SEM (cell line): Measurements from ENCODE around the genes GOLIM4 and GPR160.

DNA sequence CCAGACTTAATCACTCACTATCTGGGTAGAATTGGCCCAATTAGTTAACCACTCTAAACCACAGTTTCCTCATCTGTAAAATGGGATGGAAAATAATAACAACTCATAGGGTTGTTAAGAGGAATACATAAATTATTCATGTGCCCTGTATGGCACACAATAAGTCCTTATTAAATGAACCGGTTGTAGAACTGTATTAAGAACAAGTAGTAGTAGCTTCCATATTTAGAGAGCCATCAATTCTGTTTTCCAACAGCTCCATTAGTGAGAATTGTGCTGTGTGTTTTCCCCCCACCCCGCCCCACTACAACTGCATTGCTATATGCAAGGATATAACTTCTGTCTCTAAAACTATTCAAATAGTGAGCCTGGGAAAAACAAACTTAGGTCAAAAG is 138.8 kb downstream of the SERPINI1 start:
- PRO-cap, result no peak

- PRO-cap, result no peak
Measured at GRCh38 chr3:168010144-168011127, 85.3 kb downstream of the GOLIM4 start.

GRCh38 chr3:168023398-168023710 is 72.4 kb downstream of the GOLIM4 start:
- PRO-cap, result no peak

DNA sequence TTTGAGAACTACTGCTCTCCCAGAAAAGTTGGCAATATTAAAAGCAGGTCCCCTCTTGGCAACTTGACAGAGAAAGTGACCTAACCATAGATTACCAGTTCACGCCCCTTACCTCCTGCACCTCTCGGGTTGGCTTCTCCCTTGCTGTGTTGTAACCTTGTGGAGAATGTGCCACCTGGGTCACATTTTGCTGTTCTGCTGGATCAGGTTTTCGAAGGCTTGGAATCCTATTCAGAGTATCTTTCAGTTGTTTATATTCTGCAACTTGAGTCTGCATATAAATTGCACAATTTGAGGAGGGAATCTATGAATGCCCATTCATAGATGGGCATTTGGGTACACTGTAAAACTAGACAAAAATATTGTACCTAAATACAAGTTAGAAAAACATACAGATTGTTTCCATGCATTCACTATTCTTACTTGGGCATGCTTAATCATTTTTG is 59.0 kb downstream of the GOLIM4 start:
- PRO-cap, result no peak

- PRO-cap, result bidirectional peak, plus-strand start at chr3:168095167, minus-strand start at chr3:168095162; bidirectional peak, plus-strand start at chr3:168095357, minus-strand start at chr3:168095390; bidirectional peak, plus-strand start at chr3:168096078, minus-strand start at chr3:168095629
Measured at GRCh38 chr3:168095078-168095972, at the start of gene GOLIM4. TSS of gene GOLIM4 (minus strand) at chr3:168095924.

DNA sequence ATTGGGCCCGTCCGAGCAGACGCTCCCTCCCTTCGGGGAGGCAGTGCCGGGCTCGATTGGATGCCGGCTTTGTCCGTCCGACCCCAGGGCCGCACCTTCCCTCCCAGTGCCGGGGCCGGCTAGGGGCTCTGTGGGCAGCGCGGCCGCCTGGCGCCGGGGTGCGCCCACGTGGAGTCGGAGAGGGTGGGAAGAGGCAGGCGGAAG is 151 bp upstream of the GOLIM4 start:
- PRO-cap, result bidirectional peak, plus-strand start at position 106 of the sequence, minus-strand start outside the sequence

- PRO-cap, result no peak
Measured at GRCh38 chr3:168570856-168571244, 475.1 kb upstream of the GOLIM4 start.

GRCh38 chr3:169133570-169134336 is 529.8 kb downstream of the MECOM start:
- PRO-cap, result no peak

- PRO-cap, result no peak
Measured at GRCh38 chr3:169241962-169242861, 421.3 kb downstream of the MECOM start.

- PRO-cap, result no peak
Measured at GRCh38 chr3:169244026-169244851, 419.3 kb downstream of the MECOM start.

GRCh38 chr3:169666346-169667207 is 3.1 kb upstream of the MECOM start:
- PRO-cap, result no peak

DNA sequence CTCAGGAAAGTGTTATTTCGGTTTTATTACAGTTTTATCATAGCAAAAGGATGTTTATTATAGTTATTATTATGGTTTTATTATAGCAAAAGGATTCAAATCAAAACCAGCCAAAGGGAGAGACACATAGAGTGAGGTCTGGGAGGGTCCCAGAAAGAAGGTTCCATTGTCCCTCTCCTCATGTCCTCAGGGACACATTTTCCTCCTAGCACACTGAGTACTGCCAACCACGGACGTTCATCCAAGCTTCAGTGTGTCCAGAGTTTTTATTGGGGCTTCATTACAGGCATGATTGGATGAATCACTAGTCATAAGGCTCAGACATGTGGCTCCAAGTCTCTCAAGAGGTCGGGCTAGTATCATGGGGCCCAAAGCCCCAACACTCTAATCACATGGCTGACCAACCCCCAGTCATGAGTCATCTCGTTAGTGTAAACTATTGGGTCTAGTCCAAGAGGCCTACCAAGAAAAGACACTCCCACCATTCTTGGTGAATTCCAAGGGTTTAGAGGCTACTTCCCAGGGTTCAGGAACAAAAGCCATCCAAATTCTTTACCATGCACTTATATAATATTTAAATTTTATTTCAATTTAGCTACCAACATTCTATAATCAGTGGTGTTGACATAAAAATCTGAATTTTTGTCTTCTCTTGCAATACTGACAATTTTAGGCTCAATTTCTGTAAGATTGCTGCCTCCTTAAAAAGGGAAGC is 8.9 kb downstream of the ACTRT3 start:
- PRO-cap, result no peak

DNA sequence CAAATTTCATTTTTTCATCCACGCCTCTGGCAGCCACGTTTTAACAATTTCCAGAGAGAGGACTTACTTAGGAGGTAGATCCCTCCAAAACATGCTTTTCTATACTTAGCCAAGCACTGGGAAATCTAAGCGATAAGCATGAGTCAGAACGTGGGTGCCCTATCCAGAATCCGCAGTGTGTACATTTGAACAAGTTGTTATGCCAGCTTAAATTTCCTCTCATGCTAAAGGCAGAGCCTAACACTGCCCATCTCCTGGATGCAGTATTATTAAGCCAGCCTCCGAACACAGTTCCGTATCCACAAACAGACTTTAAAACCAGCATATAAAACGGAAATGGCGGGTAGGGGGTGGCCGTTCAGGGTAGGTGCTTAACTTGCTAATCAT is 1.1 kb upstream of the LRRIQ4 start:
- PRO-cap, result no peak

DNA sequence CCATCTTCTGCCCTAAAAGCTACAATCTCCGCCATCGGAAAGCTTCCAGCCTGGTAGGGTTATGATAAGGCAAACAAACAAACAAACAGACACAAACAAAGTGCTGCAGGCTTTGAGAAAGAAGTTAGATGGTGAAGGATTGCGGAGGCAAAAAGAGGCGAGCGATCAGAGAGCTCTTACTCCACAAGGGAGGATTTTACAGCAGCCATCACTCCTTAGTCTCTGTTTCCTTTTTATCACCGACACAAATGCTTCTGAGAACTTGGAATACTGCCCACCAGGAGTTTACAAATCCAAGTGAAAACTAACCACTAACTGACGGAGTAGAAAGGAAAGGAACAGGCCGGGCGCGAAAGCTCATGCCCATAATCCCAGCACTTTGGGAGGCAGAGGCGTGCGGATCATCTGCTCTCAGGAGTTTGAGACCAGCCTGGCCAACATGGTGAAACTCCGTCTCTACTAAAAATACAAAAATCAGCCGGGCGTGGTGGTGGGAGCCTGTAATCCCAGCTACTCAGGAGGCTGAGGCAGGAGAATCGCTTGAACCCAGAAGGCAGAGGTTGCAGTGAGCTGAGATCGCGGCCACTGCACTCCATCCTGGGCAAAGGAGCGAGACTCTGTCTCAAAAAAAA is 35.5 kb upstream of the GPR160 start:
- PRO-cap, result no peak

GRCh38 chr3:170007141-170007340 is 30.8 kb upstream of the GPR160 start:
- PRO-cap, result no peak

DNA sequence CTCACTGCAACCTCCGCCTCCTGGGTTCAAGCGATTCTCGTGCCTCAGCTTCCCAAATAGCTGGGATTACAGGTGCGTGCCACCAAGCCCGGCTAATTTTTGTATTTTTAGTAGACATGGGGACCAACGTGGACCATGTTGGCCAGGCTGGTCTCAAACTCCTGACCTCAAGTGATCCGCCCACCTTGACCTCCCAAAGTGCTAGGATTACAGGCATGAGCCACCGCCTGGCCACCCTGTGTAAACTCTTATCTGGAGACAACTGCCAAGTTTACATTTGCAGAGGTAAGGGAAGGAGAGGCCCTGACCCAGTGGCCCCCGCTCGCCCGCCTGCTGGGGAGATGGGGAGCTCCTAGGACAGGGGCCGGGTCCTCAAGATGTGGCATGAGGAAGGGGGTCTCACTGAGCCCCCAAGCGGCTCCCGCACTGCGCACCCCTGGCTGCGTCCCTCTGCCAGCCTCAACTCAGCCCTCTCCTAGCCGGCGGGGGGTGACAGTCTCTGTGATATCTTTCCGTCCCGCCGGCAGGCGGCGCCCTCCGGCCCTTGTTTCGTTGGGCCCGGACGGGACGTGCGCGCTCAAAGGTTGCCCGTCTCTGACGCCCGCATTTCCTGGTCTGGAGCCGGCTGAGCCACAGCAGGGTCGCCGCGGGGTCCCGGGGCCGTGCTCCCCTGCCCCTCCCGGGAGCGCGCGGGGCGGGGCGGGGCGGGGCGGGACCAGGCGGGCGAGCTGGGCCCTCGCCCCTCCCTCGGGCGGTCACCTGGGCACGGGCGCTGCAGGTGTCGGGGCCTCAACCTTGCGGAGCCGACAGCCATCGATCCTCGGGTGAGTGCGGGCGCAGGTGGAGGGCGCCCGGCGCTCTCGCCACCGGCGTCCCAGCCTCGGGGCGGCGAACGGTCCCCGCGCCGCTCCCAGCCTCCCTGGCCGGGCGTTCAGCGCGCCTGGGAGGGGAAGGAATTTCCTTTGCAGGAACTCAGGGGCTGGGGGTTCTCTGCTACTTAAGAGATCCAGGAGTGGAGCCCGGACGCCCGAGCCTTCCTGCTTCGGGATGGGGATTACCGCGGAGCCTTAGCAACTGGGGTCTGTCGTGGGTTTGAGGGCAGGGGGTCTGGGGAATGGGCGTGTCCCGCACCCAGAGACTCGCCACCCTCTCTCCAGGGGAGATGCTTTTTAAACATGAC is at the start of gene GPR160:
TSS of gene GPR160 (plus strand) at position 604 of the 1,180 bp plus-strand sequence.
- PRO-cap, result unidirectional peak, plus-strand start at position 607 of the sequence

DNA sequence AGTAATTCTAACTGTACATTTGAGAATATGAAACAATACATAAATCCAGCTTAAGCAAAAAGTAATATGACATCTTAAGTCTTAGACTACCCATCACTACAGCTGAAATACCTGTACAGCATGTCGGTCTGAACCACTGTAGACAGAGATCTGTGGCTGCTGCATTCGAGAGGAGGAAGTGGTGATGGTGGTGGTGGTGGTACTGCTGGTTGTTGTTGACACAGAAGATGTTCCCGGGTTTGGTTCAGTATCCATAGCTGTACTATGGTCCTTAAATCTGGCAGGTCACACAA is 2.9 kb downstream of the PHC3 start:
- PRO-cap, result no peak

GRCh38 chr3:170643080-170643762 is 57.3 kb upstream of the SLC7A14 start:
- PRO-cap, result no peak

GRCh38 chr3:170778615-170779027 is 91.4 kb downstream of the RPL22L1 start:
- PRO-cap, result no peak

DNA sequence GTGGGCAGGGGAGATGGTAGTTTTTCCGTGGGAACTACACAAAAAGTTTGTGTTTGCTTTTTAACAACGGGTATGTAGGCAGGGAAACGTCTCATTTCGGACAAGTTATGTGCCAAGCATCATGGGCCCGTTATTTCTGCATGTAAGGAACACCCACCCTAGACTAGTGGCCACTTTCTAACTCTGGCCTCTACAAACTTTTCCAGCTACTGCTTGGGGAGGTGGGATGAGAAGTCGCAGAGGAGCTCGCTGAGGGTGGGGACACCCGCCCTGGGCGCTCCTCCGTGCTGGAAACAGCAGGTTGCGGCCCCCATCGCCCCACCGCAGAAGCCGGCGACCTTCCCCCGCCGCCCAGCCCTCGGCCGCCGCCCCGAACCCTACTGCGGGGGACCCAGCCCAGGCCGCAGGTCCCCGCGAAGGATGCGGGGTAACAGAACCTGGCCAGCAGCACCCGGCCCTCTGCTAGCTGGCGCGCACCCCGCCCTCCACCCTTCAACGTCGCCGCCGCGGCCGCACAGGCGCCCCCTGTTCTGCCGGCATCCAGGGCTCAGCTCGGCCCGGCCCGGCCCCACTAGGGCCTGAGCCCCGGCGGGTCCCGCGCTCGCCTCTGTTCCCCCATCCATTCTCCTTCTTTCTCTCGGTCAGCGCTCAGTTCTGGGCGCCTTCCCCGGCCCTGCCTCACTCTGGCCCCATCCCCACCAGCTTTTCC is 475 bp downstream of the EIF5A2 start:
- PRO-cap, result no peak